Anterior vena cava (tissue), 1 donor: ENCODE data around the genes ST6GAL1 and MASP1.

- PRO-cap = no peak
Observed at GRCh38 chr3:186720283-186720843, 3.2 kb downstream of the KNG1 start.

GRCh38 chr3:186827375-186827896, 15.1 kb upstream of the ADIPOQ start:
- PRO-cap = bidirectional peak, plus-strand start at chr3:186827610, minus-strand start at chr3:186827529

DNA sequence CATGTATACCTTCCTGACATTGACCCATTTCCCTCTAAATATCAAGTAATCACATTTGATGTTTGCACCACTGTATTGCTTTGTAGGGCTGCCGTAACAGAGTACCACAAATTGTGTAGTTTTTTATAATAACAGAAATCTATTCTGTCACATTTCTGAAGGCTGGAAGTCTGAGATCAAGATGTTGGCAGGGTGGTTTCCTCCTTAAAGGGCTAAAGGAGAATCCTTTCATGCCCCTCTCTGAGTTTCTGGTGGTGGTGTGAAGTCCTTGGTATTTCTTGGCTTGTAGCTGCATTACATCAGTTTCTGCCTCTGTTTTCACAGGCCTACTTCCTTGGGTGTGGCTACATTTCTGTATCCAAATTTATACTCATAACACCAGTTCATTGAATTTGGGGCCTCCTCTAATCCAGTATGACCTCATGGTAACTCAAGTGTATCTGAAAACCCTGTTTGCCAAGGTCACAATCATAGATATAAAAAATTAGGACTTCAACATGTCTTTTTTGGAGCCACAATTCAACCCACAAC, 29.1 kb upstream of the ST6GAL1 start:
- PRO-cap = no peak

- PRO-cap = bidirectional peak, plus-strand start at chr3:186930497, minus-strand start at chr3:186930413
Observed at GRCh38 chr3:186929955-186931154, at the start of gene ST6GAL1. TSS of gene ST6GAL1 (plus strand) at chr3:186930526.

- PRO-cap = no peak
Observed at GRCh38 chr3:187016444-187017319, 86.4 kb downstream of the ST6GAL1 start.

DNA sequence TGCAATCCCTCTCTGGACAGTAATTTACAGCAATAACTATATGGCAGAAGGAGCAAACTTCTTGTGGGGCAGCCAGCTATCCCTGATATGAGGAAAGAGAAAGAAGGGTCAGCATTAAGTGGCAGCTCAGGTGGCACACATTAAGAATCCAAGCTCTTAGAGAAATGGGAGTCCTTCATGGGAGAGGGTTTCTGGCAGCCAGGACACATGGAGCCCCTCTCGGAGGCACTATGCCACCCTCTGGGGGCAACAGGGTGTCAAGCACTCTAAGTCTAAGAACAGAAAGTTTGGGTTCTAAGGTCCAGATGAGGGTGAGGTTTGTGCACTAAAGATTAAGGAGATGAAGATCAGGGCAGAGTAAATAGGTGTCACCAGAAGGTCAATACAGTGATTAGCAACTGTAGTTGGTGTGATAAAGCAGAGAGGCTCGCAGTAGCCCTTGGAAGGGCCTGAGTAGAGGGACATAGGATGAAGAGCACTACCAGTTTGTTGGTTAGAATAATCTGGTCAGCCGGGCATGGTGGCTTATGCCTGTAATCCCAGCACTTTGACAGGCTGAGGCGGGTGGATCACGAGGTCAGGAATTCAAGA, 89.3 kb downstream of the ST6GAL1 start:
- PRO-cap = no peak

GRCh38 chr3:187042685-187043292, 96.5 kb downstream of the RPL39L start:
- PRO-cap = no peak

GRCh38 chr3:187173997-187174310, 23.3 kb upstream of the RTP1 start:
- PRO-cap = no peak

- PRO-cap = no peak
Observed at GRCh38 chr3:187291582-187292185, at the start of gene MASP1. TSS of gene MASP1 (minus strand) at chr3:187291737.

GRCh38 chr3:187537726-187538084, 132.5 kb downstream of the SST start:
- PRO-cap = no peak

GRCh38 chr3:187729500-187730069, 15.7 kb downstream of the BCL6 start:
- PRO-cap = no peak

DNA sequence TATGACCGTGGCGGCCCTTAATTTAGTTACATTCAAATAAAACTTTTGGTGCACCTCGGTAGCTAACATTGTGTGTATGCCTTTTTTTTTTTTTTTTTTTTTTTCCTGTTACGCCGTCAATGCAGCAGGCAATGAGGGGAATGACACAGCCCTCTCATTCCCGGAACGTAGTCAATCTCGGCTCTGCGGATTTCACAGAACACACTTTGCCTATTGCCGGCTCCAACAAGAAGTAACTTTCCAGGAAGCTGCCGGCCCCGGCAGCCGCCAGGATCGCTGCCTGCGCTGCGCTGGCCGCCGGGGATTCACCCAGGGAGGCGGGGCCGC, 7.6 kb downstream of the BCL6 start:
- PRO-cap = bidirectional peak, plus-strand start outside the sequence, minus-strand start at position 307 of the sequence

DNA sequence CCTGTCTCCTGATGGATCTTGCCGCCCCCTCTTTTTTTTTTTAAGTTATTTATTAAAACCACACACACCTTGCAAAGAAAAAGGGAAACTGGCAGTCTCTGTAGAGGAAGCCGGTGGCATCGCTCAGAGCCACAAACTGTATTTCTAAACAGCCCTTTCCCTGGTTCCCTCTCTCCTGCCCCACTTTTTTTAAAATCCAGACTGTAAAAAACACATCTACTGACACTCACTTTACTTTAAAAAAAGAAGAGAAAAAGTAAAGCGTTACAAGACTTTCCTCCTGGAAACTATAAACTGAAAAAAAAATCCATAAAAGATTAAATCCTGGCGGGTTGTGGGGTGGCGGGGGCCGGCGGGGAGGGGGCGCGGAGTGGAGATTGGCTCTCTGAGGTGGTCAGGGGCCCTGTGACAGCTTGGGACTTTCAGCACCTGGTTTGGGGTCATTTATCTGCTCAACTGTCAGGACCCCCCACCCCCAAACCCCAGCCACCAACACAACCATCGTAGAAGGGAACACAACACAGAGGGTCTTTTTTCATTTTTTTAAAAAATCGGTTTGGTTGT, 2.2 kb downstream of the BCL6 start:
- PRO-cap = no peak

- PRO-cap = no peak
Observed at GRCh38 chr3:187749950-187751135, 5.1 kb upstream of the BCL6 start.

- PRO-cap = no peak
Observed at GRCh38 chr3:187979481-187979993, 174.4 kb upstream of the LPP start.

DNA sequence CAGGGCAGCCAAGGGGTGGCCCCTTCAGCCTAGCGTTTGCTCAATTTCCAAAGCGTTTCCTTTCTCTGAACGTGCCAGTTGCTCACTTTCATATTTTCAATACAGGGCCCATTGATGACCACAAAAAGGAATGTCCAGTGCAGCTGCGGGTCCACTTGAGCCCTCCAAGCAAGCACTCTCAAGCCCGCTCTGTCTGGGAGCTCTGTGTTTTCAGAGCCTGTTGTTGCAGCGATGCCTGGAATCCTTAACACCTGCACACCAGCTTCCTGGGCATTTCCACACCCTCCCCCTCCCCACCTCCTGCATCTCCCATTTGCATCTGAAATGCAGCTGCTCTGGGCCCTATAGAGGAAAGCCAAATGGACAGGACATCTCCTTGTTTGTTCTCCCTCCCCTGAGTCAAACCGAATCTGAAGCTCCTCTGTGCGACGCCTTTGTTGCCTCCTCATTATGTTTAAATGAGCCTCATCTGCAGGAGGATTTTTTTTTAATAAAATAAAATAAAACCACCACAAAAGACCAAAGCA, 164.2 kb upstream of the LPP start:
- PRO-cap = no peak

DNA sequence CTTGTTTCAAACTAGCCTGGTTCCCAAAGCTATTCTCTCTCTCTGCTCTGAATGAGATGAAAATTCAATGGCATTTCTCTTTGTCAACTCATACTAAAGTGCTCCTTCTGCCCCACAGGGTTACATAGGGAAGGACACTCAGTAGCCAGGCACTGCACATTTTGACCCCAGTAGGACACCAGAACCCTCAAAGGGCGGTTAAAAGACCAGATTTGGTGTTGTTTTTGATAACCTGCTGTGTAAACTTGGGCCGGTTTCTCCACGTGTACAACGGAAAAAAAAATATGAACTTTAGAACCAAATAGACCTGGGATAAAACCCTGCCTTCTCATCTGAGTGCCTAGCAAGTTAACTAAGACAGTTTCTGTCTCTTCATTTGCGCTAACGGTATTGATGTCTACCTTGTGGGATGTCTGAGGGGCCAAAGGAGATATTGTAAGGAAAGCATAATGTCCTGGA, 156.1 kb upstream of the LPP start:
- PRO-cap = no peak

DNA sequence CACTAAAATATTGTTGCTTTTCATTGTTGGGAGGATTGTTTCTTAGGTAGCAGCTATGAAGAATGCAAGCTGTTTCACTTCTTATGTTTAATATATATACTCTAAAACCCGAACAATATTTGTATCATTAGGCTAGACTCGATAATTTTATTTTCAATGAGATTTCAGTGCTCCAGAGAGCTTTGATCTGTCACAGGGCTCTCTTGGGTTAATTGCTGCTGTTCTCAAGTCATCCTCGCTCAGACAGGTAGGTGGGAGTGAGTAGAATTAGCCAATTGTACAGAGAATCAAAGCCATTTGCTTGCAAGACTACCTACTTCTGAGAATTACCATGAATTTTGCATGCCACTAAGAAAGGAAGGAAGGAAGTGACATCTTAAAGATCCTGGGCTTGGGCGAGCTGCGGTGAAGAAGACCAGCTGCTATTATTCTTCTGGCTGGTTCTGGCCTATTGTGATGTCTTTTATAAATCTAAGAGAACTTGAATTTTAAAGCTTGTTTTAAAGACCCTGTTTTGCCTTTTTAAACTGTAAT, 154.2 kb upstream of the LPP start:
- PRO-cap = unidirectional peak, plus-strand start at position 388 of the sequence

DNA sequence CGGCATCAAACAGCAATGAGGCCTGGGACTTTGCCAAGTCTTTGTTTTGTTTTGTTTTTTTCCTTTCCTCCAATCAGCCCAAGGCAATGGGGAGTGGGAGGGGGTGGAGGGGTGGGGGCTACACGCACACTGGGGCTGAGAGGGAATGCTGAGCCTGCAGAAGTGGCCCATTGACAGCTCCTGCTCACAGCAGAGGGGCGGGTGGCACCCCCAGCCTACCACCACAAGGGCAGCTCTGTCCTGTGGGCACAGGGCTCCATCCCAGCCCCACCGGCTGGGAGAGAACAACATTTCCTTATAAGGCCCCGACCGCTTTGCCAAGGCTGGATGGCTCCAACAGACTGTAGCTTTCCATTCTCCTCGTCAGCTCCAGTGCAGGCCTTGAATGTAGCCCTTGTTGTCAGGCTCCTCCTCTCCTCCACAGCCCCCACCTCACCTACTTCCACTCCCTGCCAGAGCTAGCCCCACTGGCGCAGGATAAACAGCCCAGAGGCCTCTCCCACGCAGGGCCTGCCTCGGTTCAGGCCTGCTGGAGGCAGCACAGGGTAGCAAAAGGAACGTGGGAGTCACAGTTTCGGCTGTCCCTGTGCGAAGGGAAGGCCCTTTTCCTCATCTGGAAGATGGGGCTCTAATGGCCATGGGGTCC, 101.8 kb upstream of the LPP start:
- PRO-cap = unidirectional peak, minus-strand start at position 365 of the sequence

GRCh38 chr3:188158781-188159365, 4.9 kb downstream of the LPP start:
- PRO-cap = no peak